Cardiac muscle cell (in vitro differentiated cells and primary cell): ENCODE data around the gene DPF3.

DNA sequence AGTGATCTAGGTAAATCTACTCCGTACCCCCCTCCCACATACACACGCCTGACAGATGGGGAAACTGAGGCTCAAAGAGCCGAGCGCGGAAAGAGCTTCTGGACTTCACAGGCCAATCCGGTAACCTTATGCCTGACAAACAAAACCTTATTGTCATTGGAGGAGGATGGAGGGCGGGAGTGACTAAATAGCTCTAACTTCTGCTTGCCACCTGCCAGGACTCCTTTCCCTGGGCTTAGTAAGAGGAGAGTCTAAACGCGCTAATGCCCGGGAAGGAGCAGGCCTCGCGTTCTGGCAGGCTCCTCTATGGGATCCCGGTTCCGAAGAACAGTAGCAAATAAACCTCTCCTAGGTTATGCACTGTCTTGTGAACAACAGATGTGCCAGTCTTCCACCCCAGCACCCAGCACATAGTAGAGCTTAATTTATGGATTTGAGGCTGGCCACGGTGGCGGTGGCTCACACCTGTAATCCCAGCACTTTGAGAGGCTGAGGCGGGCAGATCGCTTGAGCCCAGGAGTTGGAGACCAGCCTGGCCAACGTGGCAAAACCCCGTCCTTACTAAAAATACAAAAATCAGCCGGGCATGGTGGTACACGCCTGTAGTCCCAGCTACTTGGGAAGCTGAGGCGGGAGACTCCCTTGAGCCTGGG lies 1.2 kb upstream of the ACTN1 start:
- RAMPAGE, long total RNA = no peak
- RRBS = 52% methylated on average over 4 of the region's 23 CpGs

- RAMPAGE, long total RNA = no peak
- RRBS = no CpG with 5 or more reads among the region's 5 CpGs
Observed at GRCh38 chr14:69631983-69632761, 20.8 kb downstream of the SUSD6 start.

- RAMPAGE, long total RNA = no peak
- RRBS = no CpG with 5 or more reads among the region's 8 CpGs
Observed at GRCh38 chr14:69670746-69671816, 59.7 kb downstream of the SUSD6 start.

DNA sequence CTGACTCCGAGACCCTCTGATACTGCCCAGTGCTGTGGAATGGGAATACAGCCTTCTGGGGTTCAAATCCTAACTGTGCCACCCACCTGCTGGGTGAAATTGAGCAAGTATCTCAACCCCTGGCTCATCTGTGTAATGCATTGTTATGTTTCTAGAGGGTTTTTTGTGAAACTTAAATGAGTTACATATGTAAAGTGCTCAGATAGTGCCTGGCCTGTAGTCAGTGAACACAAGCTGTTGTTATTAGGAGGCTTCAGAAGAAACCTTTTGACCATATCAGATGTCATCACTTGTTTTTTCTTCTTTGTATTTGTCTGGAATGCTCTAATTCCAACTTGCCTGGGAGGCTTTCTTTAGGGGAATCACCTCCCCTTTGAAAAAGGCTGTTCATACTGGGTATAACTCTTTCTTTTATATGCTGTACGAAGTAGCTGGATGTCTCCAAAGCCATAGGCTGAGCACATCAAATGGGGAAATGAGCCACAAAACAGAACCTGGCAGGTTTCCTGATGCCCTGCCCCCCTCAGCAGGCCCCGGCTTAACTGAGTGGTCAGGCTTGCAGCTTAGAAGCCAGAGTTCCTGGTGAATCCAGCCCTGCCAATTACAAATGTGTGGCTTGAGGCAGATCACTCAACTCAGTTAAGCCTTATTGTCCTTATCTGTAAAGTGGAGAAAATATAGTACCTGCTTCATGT lies 71.2 kb upstream of the SRSF5 start:
- RAMPAGE, long total RNA = no peak
- RRBS = no CpG with 5 or more reads among the region's 3 CpGs

GRCh38 chr14:69696613-69697285 lies 70.2 kb upstream of the SRSF5 start:
- RAMPAGE, long total RNA = no peak
- RRBS = no CpG with 5 or more reads among the region's 8 CpGs

DNA sequence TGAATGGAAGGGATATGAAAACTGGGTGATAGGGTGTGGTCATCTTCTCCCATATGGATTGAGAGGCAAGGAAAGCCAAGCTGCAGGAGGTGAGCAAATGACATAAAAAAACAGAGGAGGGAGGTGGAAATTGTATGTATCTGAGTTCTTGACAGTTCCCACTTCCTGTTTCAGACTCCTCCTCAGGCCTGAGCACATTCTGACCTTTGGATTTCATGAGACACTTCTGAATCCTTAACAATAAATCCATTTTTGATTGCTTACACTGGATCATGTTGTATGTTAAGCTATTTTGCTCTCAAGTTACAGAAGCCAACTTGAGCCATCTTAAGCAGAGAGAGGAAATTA lies 11.7 kb upstream of the SRSF5 start:
- RAMPAGE, long total RNA = no peak

DNA sequence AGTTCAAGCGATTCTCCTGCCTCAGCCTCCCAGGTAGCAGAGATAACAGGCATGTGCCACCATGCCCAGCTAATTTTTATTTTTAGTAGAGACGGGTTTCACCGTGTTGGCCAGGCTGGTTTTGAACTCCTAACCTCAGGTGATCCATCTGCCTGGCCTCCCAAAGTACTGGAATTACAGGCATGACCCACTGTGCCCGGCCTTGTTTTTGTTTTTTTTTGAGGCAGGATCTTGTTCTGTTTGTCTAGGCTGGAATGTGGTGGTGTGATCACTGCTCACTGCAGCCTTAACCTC lies 5.4 kb downstream of the SRSF5 start:
- RAMPAGE, long total RNA = no peak
- RRBS = no CpG with 5 or more reads among the region's 4 CpGs

DNA sequence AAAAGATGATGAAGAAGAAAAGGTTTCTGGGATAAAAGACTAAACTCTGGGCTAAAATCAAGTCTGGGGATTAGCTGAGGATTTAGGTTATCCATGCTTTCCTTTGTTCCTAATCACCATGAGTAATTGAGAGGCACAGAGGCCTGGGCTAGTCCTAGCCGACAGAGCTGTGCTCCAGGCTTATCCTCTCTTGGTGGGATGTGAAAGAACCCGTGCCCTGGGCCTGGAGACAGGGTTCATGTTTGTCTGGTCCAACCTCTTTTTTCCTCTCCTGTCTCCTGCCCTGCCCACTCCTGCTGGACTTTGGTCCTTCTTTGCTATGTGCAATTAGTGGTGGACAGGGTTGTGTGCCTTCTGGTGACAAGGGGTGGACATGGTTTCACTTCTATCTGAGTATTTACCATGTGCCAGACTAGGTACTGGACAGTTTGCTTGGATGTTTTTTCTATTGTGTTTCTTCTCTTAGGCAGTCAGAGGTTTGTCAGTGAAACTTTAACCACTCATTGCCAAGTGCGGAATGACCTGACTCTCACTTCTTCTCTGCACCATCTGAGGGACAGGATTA lies 126.1 kb downstream of the SMOC1 start:
- RAMPAGE, long total RNA = no peak
- RRBS = no CpG with 5 or more reads among the region's 3 CpGs

GRCh38 chr14:70643307-70644370 lies 1.9 kb downstream of the TTC9 start:
- RAMPAGE, long total RNA = no peak
- RRBS = no CpG with 5 or more reads among the region's 11 CpGs

DNA sequence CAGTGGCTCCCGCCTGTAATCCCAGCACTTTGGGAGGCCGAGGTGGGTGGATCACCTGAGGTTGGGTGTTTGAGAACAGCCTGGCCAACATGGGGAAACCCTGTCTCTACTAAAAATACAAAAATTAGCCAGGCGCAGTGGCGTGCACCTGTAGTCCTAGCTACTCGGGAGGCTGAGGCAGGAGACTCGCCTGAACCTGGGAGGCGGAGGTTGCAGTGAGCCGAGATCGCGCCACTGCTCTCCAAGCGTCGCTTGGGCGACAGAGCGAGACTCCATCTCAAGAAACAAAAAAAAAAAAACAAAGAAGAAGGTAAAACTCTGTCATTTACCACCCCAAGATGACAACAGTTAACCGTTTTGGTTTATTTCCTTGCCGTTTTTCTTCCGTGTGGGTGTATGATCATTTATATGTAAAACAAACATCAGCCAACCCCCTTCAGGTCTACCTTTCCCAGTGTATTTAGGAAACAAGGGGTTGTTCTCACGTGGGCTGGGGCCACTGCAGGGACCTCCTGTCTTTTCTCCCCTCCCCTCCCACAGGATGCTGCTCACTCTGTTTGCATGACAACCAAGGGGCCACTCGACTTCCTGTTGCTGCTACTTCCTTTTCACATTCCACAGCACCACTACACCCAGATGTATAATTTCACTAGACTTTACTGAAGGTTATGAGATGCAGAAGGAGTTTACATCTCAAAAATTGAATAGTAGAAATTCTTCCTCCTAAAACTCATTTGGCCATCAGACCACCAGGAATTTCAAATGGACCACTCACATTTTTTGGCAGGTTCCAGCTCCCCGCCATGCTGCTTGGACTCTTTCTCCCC lies 13.6 kb downstream of the TTC9 start:
- RAMPAGE, long total RNA = no peak
- RRBS = no CpG with 5 or more reads among the region's 20 CpGs

DNA sequence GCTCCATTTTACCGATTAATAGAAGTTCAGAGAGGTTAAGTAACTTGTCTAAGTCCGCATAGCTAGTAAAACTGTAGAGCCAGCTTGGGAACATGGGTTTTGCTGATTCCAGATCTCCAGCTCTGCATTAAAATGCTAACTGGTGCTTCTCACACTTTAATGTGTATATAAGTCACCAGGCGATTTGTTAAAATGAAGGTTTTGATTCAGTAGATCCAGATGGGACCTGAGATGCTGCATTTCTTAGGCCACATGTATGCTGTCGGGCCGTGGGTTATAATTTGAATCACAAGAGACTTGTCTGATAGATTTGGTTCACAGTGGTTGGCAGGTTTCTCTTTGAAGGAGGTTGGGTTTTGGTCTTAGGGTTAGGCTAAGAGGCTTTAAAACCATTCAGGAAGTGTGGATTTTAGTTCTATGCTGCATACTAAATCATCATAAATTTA lies 21.0 kb upstream of the PCNX1 start:
- RAMPAGE, long total RNA = no peak
- RRBS = no CpG with 5 or more reads among the region's 5 CpGs

DNA sequence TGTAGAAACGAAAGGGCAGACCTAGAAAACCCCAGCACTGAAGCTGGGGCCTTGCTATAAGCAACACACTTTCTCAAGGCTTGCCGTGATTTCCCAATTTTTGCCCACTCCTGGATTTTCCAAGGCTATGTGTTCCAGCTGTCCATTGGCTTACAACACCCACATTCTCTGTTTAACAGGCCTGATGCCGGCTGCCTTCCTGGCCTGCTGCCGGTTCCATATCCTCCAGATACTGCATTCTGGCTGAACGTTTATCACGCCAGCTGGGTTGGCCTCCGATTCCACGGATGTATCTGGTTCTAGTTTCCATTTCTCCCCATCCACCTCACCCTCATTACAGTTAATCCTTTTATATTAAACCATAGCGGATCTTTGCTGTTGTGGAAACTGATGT lies 2.0 kb upstream of the PCNX1 start:
- RAMPAGE, long total RNA = no peak
- RRBS = no CpG with 5 or more reads among the region's 9 CpGs

- RAMPAGE, long total RNA = no peak
- RRBS = no CpG with 5 or more reads among the region's 10 CpGs
Observed at GRCh38 chr14:70988245-70988831, 81.1 kb downstream of the PCNX1 start.

DNA sequence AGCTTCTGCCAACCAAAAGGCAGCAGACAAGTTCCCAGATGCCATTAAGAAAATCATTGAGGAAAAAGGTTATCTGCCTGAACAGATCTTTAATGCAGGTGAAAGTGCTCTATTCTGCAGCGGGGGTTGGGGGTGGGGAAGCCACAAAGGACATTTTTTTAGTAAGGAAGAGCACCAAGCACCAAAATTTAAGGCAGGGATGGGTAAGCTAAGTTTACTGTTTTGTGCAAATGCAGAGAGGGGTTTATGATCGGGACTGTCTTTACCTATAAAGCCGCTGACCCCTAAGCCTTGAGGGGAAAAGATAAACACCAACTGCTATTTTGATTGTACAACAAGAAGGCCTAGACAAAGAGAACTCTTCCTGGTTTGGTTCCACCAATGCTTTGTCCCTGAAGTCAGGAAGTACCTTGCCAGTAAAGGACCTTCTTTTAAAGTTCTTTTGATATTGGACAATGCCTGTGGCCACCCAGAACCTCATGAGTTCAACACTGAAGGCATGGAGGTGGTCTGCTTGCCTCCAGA lies 185.3 kb downstream of the PCNX1 start:
- RAMPAGE, long total RNA = no peak
- RRBS = no CpG with 5 or more reads among the region's 3 CpGs

DNA sequence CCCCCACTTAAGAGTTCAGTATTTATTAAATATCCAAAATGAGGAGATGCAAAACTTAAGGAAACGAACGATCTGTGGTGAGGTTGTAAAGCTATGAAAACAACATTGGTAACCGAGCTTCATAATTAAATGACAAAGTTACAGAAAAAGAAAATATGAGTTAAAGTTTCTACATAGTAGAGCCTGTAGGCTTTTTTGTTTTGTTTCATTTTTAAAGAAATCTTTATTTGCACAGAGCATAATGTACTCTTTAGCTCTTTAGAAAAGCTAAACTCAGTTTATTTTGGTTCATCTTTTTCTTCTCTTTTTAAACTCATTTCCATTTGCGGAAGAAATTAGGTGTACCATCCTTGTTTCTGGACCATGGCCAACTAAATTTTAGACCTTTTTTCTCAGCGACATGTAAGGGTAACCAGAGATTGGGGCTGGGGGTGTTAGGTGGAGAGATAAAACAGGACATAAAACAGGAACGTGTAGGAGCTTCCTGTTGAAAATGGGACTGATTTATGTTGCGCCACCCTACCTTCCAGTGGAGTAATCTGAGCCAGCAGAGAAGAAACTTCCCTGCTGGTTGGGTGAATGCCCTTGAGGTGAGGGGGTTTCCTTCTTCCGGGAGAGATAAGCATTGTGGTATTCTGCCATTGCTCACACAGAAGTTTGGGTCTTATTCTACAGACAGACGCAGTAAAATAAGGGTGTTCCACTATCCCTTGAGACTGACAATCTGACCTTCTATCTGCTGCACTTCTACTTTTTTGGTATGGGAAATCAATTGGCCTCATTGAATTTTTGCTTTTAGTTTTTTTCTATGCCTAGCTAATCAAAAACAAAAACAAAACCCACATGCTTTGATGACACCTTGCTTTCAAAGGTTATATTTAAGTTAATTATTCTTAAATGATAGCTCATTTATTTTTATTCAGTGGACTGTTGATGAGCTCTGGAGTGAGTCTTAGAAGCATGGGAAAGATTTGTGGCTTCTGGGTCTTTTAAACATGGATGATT lies 4.5 kb downstream of the SIPA1L1 start:
- RAMPAGE, long total RNA = no peak
- RRBS = no CpG with 5 or more reads among the region's 9 CpGs

DNA sequence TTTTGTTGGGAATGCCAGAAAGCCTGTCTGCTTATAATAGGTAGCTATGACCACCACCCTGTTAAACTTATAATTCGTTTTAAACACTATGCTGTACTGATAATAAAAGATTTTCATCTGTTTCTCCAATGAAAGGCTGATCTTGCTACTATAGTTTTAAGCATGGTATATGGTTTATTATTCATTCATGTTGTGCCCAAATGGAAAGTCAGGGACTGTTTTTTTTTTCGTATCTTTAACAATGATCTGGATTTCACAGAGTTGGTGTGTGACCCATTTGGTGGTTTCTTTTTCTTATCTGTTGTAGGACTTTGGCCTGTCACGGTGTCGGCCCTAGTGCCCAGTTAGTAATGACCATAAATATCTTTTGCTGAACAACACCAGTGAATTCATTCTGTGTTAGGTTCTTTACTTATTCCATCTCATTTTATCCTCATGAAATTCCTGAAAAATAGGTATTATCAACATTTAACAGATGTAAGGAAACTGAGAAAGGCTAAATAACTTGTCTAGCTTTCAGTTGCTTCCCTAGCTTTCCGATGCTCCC lies 19.8 kb downstream of the SIPA1L1 start:
- RAMPAGE, long total RNA = no peak
- RRBS = no CpG with 5 or more reads among the region's 5 CpGs

DNA sequence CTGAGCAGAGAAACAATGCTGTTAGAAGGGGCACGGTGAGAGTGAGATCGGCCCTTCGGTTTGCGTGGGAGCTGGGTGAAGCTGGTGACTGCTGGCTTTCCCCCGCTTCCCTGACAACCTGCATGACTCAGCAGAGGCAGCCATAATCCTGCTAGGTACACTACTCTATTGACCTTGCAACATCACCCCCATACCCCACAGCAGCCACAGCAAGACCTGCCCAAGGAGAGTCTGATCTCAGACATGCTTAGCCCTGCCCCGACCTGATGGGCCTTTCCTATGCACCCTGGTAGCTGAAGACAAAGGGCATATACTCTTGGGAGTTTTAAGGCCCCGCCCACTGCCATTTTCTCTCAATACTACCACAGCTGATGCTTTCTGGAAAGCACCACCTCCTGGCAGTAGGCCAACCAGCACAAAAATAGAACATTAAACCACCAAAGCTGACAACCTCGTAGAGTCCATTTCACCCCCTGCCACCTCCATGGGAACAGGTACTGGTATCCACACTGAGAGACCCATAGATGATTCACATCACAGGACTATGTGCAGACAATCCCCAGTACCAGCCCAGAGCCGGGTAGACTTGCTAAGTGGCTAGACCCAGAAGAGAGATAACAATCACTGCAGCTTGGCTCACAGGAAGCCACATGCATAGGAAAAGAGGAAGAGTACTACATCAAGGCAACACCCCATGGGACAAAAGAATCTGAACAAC lies 75.9 kb upstream of the RGS6 start:
- RAMPAGE, long total RNA = no peak
- RRBS = no CpG with 5 or more reads among the region's 9 CpGs

- RAMPAGE, long total RNA = no peak
- RRBS = no CpG with 5 or more reads among the region's 29 CpGs
Observed at GRCh38 chr14:71932865-71933736, 872 bp downstream of the RGS6 start.

GRCh38 chr14:72893663-72894443 lies at the start of gene DPF3:
Gene DPF3, minus strand, starts transcription at chr14:72894101.
- RAMPAGE, long total RNA = no peak
- RRBS = 2% methylated on average over 11 of the region's 55 CpGs

DNA sequence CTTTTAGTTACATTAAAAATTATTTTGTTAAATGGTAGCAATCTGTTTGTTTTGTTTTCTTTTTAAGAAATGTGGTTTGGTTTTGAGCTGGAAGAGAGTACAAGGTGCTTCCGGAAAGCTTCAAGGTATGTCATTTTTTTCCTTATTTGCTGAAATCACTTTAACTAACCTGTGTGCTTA lies 25.0 kb downstream of the RBM25 start:
- RAMPAGE, long total RNA = no peak
- RRBS = no CpG with 5 or more reads among the region's 1 CpG